Lung (tissue), 4 donors: ENCODE measurements around the gene ZMYM4.

- PRO-cap = unidirectional peak, plus-strand start at chr1:33255600
- RAMPAGE, long total RNA = no peak
- RRBS = 11% methylated on average over 10 of the region's 19 CpGs
Observed at GRCh38 chr1:33255373-33255821, 895 bp upstream of the ZNF362 start.

DNA sequence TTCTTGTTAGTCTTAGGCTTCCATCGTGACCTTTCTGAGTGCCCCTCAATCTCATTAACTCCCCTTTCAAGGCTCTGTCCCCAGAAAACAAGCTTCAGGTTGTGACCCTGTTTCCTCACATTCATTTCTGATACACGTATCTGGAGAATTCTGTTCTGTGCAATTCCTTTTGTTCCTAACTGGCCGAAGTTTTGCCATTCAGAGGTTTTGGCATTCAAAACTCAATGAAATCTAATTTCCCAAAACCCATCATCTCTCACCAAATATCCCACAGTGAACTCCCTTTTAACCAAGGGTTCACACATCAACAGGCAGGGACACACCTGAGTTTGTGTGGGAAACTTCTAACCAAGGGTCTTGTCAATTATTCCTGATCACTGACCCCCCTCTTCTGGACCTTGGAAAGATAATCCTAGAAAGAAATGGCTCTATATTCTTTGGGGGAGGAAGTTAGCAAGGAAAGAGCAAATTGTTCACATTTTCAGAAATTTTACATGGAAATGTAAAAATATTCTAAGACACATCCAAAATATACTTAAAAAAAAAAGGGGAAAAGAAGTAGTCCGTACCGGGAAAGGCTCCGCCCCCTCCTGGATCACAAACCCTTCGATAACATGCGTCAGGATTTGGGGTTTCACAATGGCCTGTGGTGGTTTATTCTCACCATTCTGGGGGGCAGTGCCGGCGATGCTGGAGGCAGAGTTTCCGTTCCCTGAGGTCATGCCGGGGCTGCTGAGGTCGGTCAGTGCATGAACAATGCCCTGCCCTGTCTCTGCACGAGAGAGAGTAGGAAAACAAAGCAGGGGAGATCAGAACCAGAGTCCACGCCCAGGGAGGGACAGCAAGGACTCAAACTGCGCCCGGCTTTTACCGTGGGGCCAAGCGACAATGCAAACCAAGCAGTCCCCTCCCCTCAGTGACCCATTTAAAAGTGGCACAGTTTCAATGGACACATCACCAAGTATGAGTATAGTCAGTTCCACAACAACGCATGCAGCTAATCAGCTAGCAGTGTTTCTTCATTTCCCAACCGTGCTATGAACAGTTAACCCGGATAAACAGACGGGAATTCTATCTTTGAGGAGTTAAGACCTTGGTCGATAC, 13.0 kb upstream of the A3GALT2 start:
- PRO-cap = no peak
- RAMPAGE, long total RNA = no peak
- RRBS = 8% methylated on average over 1 of the region's 24 CpGs

- PRO-cap = no peak
- RAMPAGE, long total RNA = no peak
- RRBS = no CpG with 5 or more reads among the region's 11 CpGs
Observed at GRCh38 chr1:33361434-33362046, 40.6 kb upstream of the A3GALT2 start.

DNA sequence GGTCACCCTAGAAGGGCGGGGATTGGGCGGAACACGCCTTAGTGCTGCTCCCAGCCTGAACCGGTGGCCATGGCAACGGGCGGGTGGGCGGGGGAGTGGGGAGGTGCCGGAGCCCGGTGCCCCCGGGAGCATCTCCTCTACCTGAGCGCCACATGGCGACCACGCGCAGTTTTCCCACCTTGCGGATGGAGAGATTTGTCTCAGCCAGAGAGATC, 175 bp upstream of the PHC2 start:
- PRO-cap = no peak
- RAMPAGE, long total RNA = no peak
- RRBS = 2% methylated on average over 4 of the region's 15 CpGs

GRCh38 chr1:33493134-33493750, 20.8 kb downstream of the ZSCAN20 start:
- PRO-cap = no peak
- RAMPAGE, long total RNA = no peak
- RRBS = 98% methylated on average over 5 of the region's 11 CpGs

- PRO-cap = unidirectional peak, minus-strand start at chr1:34647837
- RAMPAGE, long total RNA = no peak
- RRBS = no CpG with 5 or more reads among the region's 2 CpGs
Observed at GRCh38 chr1:34647706-34647955, 107.2 kb upstream of the GJB5 start.

GRCh38 chr1:34972852-34973505, 12.2 kb downstream of the TMEM35B start:
- PRO-cap = no peak
- RAMPAGE, long total RNA = no peak
- RRBS = no CpG with 5 or more reads among the region's 7 CpGs

- PRO-cap = no peak
- RAMPAGE, long total RNA = no peak
- RRBS = no CpG with 5 or more reads among the region's 13 CpGs
Observed at GRCh38 chr1:35184439-35184959, 8.4 kb downstream of the SFPQ start.

- PRO-cap = no peak
- RAMPAGE, long total RNA = no peak
- RRBS = no CpG with 5 or more reads among the region's 13 CpGs
Observed at GRCh38 chr1:35188882-35189464, 4.0 kb downstream of the SFPQ start.

DNA sequence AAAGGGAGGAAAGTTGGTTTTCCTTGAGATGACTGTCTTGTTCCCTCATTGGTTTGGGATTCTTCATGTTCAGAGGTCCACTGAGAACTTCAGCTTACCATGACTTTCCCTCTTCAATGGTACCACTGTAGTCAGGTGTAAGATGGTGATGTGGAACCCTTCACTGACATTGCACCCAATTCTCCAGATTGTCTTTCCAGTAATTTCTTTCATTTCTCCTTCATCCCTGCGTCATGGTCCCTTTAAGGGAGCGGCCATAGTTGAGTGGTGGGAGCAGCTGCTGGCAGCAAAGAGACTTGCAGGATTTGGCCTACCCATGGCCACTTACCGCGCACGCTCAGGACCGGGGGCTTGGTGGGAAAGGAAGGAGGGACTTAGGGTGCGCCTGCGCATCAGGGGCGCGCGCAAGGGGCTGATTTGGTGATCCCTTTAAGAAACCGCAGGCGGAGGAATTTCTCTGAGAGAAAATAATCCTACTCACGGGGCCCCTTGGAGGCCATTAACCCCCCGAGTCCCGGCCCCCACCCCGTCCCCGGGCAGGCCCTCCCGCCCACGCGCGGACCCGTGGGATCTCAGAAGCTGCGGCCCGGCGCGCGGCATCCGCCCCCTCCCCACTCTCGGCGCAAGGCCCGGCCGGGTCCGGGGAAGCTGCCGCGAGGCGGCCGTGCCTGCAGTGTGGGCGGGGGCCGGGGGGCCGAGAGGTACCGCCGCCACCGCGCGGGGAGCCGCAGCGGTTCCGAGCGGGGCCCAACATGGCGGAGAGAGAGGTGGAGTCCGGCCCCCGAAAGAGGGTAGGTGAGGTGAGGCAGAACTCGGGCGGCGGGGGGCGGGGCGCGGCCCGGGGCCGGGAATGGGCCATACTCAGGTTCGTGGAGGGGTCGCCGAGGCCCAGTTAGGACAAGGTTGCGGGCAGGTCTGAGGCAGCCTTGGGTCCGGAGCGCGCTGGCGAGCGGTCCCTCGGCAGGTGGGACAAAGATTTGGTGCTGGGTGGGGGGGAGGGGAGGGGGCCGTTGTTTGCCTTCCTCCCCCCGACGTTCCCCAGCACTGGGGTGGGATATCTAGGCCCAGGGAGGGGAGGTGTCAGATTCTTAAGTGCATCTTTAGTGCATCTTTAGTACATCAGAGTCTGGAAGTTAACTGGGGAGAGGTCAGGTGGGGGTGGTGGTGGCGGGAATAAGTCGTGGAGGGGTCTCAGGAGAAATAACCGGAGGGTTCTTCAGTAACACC, at the start of gene ZMYM4:
Gene ZMYM4 (plus strand): TSS at position 415 of the 1,227 bp plus-strand sequence.
- PRO-cap = unidirectional peak, plus-strand start at position 673 of the sequence
- RAMPAGE, long total RNA = no peak
- RRBS = 1% methylated on average over 44 of the region's 77 CpGs

GRCh38 chr1:35363280-35363658, 94.8 kb downstream of the ZMYM4 start:
- PRO-cap = no peak
- RAMPAGE, long total RNA = no peak
- RRBS = no CpG with 5 or more reads among the region's 1 CpG

GRCh38 chr1:35436953-35437260, 120.3 kb downstream of the KIAA0319L start:
- PRO-cap = no peak
- RAMPAGE, long total RNA = no peak
- RRBS = 100% methylated on average over 3 of the region's 11 CpGs

GRCh38 chr1:35505814-35506287, 51.4 kb downstream of the KIAA0319L start:
- PRO-cap = no peak
- RAMPAGE, long total RNA = no peak
- RRBS = no CpG with 5 or more reads among the region's 2 CpGs

- PRO-cap = no peak
- RAMPAGE, long total RNA = no peak
- RRBS = no CpG with 5 or more reads among the region's 5 CpGs
Observed at GRCh38 chr1:35596215-35597134, 23.4 kb downstream of the TFAP2E start.

DNA sequence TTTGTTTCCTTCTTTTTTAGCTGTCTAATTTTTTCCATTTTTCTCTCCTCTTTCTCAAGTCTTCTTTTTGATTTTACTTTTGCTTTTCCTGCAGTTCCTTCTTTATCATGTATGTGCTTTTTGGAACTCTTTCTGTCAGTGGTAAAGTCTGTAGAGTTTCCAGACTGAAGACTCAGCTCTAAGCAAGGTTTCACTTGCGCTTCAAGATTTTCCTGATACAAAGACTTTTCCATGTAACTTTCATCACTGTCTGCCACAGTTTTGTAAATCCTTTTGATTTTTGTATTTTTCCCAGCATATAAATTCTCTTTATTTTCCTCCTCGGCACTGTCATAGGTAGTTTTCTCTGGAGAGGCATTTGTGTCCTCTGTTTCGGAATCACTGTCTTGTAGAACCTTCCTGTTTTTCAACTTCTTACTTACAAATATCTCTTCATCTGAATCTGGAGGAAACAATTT, 5.5 kb downstream of the CLSPN start:
- PRO-cap = no peak
- RAMPAGE, long total RNA = no peak
- RRBS = no CpG with 5 or more reads among the region's 3 CpGs

GRCh38 chr1:35894126-35894645, 11.2 kb downstream of the AGO1 start:
- PRO-cap = no peak
- RAMPAGE, long total RNA = no peak
- RRBS = no CpG with 5 or more reads among the region's 11 CpGs

DNA sequence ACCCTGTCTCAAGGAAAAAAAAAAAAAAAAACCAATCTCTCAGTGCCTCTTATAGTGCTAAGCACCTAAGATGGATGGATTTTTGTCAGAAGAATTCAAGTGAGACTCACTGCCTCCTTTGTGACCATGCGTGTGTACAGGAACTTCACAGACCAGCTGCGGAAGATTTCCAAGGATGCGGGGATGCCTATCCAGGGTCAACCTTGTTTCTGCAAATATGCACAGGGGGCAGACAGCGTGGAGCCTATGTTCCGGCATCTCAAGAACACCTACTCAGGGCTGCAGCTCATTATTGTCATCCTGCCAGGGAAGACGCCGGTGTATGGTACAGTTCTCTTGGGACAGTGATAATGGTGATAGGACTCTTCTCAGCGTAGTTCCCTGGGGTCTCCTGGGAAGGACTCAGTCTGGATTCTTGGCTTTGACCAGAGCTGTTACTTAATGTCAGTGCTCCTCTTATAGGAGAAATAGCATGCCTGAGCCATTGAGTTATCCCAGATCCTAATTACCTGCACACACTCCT, 23.8 kb downstream of the AGO1 start:
- PRO-cap = no peak
- RAMPAGE, long total RNA = no peak
- RRBS = 97% methylated on average over 3 of the region's 8 CpGs

GRCh38 chr1:35926582-35927388, 4.1 kb upstream of the AGO3 start:
- PRO-cap = no peak
- RAMPAGE, long total RNA = no peak
- RRBS = no CpG with 5 or more reads among the region's 4 CpGs

GRCh38 chr1:36178361-36179479, 22.8 kb downstream of the MAP7D1 start:
- PRO-cap = no peak
- RAMPAGE, long total RNA = no peak
- RRBS = 62% methylated on average over 24 of the region's 85 CpGs

GRCh38 chr1:36179480-36179969, 23.6 kb downstream of the MAP7D1 start:
- PRO-cap = no peak
- RAMPAGE, long total RNA = no peak
- RRBS = no CpG with 5 or more reads among the region's 7 CpGs